SJSA1 (cell line): ENCODE data around the genes RANGAP1 and MEI1.

DNA sequence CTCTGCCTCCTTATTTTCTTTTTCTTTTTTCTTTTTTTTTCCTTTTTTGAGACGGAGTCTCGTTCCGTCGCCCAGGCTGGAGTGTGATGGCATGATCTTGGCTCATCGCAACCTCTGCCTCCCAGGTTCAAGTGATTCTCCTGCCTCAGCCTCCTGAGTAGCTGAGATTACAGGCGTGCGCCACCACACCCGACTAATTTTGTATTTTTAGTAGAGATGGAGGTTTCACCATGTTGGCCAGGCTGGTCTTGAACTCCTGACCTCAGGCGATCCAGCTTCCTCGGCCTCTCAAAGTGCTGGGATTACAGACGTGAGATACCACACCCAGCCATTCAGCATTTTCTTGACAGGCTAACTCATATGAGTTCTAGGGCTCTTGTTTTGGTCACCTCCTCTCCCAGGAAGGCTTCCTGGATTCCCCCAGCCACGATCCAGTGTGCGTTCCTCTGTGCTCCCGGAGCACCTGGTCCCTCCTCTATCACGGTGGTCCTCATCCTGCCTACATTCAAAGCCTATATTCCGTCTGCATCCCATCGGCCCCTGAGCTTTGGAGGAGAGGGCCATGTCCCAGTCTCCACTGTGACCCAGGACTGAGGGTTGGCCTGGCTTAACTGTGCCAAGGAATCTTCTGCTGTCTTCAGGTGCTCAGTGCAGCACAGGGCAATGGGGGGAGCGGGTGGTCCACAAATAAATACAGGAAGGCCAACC, 18.0 kb upstream of the CHADL start:
- RAMPAGE, long total RNA, result no peak

DNA sequence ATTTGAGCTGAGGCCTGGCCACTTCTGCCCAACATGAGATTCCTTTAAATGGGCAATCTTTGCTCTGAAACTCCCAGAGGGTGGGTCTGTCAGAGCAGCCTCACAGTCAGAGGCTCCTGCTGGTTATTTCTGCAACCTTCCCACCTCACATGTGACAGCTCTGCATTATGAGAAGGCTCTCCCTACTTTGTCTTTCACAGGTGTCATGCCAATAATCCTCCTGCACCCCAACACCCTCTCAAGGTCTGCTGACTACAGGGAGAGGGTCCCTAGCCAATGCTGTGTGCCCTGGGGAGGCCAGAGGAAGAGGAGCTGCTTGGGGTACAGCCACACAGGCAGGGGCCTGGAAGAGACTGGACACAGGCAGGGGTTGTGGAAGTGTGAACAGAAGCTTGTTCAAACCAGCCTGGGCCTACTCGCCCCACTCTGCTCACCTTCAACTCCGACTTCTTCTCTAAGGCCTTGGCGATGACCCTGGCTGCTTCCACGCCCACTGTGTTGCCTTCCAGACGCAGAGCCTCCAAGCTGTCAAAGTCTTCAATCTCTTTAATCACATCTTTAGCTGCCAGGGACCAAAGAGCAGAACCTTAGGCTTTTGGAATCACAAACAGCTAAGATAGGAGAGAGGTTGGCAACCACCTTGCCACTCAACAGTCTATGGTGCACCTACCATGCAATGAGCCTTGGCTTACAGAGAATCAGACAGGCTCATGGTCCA, 11.7 kb downstream of the RANGAP1 start:
- RAMPAGE, long total RNA, result no peak

DNA sequence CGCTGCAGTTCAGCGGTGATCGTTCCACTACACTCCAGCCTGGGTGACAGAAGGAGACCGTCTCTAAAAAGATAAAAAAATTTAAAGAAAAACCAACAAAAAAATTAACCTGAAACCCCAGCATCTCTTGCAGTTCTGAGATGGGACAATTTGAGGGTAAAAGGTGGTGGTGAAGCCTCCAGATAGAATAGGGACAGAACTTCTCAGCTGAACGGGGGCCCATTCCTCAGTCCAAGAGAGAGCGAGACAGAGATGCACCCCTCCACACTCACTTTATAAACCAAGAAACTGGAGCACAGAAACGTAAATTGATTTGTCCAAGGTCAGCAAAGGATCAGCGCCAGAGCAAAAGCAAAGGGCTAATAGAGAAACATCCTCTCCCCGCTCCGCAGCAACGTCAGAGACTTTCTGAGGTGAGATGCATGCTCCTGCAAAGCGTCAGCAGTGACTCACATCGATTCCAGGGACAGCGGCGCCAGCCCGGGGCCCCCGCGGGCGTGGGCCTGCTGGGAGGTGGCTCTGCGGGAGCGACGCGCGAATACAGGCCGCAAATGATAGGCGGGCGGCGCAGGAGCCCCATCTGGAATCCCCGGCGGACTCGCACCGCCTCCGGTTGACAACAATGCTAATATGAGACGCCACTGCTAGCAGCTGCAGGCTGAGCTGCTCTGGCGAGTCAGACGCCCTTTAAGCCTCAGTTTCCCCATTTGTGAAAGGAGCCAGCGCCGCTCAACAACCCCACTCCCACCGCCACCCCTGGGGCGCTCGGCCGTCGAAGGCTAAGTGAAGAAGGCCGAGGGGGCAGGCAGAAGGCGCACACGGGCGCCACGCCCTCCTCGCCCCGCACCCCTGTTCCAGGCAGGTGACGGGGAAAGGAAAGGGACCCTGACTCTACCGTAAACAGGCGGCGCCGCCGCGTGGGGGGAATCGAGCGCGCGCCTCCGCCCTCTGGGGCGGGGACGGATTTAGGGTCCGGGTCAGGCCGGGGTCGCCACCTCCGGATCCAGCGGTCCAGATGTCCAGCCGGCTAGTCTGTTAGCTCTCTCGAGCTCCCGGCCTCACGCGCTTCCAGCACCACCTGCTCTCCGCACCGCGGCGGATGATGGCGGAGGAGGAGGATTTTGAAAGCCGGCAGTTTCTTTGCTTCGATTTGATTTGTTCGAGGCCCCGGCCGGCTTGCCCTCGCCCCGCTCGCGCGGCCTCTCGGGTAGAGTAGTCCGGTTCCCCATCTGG, at the start of gene RANGAP1:
Gene RANGAP1, minus strand, starts transcription at position 1,097 of the 1,233 bp plus-strand sequence.
- RAMPAGE, long total RNA, result start-site peak on the minus strand centred at position 1,099 of the sequence, 14 bp wide, 781 and 276 reads in 2 replicates

GRCh38 chr22:41305529-41306241, 4.4 kb downstream of the ZC3H7B start:
- RAMPAGE, long total RNA, result no peak

DNA sequence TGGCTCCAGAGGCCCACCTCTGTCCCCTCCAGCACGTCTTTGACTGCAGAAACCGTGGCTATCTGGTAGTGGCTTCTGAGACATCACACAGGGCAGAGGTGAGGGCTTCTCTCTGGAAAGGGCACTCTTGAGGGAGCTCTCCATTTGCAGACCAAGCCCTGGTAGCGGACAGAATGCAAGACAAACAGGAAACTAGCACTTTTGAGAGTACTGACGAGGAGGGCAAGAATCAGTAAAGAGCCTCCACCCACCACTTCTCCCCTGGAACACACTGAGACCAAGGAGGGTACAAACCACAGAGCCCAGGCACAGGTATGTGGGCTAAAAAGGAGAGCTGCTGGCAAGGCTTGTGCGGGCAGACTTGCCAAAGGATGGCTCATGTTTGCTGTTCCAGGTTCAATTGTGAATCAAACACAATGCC, 6.7 kb upstream of the TEF start:
- RAMPAGE, long total RNA, result no peak

DNA sequence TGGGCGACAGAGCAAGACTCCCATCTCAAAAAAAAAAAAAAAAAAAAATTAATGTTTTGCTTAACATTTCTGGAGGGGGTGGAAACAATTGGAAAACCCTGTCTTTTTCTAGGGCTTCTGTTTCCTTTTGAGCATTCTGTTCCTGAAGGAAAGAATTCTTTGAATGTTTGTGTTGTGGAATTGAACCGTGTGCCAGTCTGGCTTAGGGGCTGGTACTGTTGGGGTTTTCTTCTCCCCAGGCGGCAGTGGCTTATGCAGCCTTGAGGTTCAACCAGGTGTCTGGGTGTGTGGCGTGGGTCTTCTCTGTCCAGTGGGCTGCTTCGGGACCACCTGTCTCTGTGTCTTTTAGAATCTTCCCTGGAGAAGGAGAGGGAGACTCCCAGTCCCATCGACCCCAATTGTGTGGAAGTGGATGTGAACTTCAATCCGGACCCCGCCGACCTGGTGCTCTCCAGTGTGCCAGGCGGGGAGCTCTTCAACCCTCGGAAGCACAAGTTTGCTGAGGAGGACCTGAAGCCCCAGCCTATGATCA, 12.1 kb downstream of the TEF start:
- RAMPAGE, long total RNA, result no peak

GRCh38 chr22:41403606-41404398, 22.1 kb downstream of the TEF start:
- RAMPAGE, long total RNA, result no peak

- RAMPAGE, long total RNA, result no peak
Measured at GRCh38 chr22:41415157-41416003, 31.2 kb downstream of the TOB2 start.

- RAMPAGE, long total RNA, result no peak
Measured at GRCh38 chr22:41417537-41418544, 28.8 kb downstream of the TOB2 start.

DNA sequence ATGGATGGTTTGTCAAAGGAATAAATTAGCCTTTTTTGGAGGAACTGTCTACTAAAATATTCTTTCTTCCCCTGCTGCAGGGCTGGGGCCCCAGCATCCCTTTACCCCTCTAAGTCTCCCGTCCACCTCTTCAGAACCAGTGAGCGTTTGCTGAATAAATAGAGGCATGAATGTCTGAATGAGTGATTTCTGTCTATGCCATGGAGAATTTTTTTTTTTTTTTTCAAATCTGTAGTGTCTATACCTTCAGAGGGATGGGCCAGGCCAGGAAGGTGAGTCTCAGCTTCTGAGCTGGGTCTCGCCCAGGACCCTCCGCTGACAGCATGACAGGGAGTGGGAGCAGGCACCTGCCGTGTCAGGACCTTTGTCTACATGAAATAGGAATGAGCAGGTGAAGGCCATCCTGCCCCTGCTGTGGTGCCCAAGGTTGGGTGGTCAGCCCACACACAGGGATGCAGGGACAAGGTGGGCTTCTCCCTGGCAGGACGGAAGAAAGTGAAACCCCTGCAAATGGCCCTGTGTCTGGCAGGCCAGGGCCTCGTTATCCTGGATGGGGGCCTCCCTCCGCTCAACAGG, 15.2 kb downstream of the TOB2 start:
- RAMPAGE, long total RNA, result no peak

DNA sequence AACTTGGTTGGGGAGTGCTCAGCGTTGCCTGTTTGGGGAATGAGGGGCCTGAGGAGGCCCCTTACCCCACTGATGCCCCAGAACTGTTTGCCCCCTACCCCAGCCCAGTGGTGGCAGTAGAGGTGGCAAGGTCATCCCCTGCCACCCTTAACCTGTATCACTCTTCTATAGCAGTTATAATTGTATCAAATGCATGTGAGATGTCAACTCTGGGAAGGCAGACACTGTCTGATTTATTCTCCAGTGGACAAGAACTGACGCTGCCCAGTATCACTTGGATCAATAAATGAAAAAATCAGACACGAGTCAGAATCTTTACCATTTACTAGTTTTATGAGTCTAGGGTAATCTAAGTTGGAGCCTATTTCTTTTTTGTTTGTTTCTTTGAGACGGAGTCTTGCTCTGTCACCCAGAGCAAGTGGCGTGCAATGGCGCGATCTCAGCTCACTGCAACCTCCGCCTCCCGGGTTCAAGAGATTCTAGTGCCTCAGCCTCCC, 14.5 kb downstream of the TOB2 start:
- RAMPAGE, long total RNA, result no peak

GRCh38 chr22:41444827-41445705, 1.5 kb downstream of the TOB2 start:
- RAMPAGE, long total RNA, result no peak

- RAMPAGE, long total RNA, result no peak
Measured at GRCh38 chr22:41513377-41513818, 30.9 kb downstream of the POLR3H start.

GRCh38 chr22:41526156-41526761, 18.0 kb downstream of the POLR3H start:
- RAMPAGE, long total RNA, result no peak

DNA sequence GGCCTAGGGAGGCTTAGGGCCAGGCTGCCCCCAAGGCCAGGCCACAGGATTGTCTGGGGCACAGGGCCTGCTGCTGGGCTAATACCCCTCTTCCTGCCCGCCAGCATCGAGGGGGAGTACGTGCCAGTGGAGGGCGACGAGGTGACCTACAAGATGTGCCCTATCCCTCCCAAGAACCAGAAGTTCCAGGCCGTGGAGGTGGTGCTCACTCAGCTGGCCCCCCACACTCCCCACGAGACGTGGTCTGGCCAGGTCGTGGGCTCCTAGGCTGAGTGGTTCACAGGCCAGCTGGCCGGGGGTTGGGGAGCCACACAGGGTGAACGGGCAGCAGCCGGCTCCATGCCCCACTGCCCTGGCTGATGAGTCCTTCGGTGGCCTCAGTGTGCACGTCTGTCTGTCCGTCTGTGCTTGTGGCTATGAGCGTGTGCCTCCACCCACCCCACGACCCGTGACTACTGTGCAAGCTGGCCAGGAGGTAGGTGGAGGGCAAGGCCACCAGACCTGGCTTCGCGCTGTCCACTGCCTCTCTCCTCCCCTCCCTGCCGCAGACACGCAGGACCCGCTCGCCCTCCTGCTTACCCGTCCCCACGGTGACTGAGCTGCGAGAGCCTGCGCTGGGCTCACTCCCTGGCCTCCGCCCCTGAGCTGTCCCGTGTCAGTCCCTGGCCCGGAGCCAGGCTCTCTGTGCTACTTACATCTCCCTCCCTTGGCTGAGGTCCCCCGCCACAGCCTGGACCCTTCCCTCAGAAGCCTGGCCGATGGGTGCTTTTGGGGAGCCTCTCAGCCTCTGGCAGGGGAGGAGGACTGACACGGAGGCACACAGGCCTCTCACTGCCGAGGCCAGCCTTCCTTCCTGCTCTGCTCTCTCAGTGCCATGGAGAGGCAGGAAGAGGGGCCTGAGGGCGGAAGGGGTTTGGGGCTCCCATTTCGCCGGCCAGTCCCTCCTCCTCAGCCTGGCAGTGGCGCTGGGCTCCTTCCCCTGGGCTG, 14.1 kb downstream of the CSDC2 start:
- RAMPAGE, long total RNA, result no peak

GRCh38 chr22:41681643-41682291, 6.9 kb downstream of the SNU13 start:
- RAMPAGE, long total RNA, result no peak

- RAMPAGE, long total RNA, result no peak
Measured at GRCh38 chr22:41699070-41699978, at the start of gene MEI1. TSS of gene MEI1 (plus strand) at chr22:41699503.

GRCh38 chr22:41752020-41752808, 48.3 kb upstream of the CCDC134 start:
- RAMPAGE, long total RNA, result no peak

DNA sequence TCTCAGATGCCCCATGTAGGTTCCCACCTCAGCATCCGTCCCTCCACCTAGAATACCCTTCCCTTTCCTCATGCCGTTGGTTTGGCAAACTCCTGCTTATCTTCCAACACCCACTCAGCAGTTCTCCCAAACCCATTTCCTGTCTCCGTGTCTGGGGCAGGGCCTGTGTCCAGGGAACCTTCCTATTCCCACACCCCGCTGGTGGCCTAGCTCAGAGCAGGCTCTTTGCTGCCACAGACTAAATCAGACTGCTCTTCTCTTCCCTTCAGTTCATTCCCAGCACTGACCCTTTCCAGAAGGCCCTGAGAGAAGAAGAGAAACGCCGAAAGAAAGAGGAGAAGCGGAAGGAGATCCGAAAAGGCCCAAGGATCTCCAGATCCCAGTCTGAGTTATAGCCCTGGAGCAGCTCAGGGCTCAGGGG, 7.5 kb upstream of the SREBF2 start:
- RAMPAGE, long total RNA, result no peak

GRCh38 chr22:41832076-41833056, 539 bp upstream of the SREBF2 start:
- RAMPAGE, long total RNA, result no peak